Anterior vena cava (tissue), 1 donor: ENCODE measurements around a stretch of chr6.

GRCh38 chr6:74806242-74806741, 399.6 kb downstream of the COL12A1 start:
- PRO-cap = no peak

DNA sequence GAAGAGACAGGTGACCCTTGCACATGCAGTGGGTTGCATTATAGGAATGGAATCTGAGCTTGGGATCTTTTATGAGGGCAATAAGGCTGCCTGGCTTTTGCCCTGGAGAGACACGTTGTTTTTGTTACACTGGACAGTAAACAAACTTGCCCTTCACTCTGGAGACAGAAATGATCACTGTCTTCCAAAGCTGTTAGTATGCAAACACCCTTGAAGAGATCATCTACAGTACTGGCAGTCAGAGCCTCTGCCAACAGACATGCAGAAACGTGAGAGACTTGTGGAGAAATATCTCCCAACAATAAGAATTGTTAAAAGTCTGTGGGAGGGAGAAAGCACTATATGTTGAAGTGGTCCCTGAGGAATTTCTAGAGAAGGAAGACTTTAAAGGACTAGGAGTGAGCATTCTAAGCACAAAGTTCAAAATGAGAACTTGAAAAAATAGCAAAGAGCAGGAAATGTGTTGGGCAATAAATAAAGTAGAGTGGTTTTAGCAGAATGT, 6.2 kb upstream of the COL12A1 start:
- PRO-cap = no peak

GRCh38 chr6:75275134-75275419, 9.5 kb downstream of the TMEM30A start:
- PRO-cap = unidirectional peak, minus-strand start at chr6:75275196

DNA sequence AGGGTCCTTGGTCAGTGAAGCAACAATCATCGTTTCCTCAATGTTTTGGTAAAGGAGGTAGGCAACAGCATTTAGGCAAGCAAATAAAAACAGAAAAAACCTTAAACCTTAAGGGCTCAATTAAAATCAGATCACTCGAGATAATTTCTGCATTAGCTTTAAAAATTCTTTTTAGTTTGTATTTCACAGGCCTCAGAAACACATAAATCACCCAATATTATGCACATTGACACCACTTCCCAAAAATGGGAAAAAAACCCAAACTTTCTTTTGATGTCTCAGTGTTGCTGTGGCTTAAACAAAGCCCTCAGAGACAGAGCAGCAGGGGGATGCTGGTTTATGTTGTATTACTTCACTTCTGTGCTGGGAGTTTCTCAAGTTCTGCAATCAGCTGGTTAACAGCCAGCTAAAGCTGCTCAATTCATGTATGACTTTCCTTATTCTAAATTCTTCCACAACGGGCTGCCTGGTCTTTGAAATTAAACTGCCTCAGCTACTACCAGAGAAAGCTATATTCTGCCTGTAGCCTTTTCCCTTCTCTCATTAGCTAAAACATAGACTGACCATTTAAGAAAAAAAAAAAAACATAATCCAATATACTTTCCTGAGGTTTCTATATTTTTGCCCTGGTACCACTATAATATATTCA, 5.6 kb downstream of the FILIP1 start:
- PRO-cap = no peak

DNA sequence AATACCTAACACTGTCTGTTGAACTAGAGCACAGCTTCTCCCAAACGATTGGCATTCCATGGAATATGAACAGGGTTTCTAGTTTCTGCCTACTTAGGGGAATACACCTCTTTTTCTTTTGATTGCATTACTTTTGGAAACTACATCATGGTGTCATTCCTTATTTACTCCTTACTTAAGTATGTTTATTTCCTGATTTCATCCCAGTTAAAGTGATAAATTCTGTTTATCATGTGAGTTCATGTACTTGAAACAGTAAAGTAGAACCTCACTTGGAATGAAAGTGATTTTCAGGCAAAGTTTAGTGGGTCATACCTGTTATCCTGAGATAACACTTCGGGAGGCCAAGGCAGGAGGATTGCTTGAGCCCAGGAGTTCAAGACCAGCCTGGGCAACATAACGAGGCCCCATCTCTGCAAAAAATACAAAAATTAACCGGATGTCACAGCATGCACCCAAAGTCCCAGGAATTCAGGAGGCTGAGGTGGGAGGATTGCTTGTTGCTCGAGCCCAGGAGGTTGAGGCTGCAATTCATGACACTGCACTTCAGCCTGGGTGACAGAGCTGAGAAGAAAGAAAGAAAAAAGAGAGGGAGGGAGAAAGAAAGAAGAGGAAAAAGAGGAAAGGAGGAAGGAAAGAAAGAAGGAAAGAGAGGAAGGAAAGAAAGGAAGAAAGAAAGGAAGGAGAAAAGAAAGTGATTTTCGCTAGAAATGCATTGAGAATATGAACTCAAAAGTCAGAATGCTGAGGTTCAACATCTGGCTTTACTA, 6.4 kb downstream of the SENP6 start:
- PRO-cap = no peak

DNA sequence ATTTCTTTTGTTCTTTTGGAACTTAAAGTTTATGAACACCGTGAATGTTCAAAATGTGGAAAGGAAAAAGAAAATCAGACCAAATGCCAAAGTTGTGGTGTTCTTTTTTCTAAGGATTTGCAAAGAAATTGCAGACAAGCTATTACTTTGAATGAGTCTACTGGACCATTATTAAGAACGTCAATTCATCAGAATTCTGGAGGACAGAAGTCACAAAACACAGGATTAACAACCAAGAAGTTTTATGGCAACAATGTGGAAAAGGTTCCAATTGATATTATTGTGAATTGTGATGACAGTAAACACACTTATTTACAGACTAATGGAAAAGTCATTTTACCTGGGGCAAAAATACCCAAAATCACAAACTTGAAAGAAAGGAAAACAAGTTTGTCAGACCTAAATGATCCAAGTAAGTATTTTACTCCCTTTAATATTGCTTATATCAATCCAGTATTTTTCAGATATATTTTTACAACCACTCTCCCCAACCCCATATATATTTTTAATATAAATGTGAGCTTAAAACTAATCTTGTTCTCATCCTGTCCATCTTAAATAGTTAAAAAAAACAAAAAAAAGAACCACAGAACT, 61.5 kb downstream of the SENP6 start:
- PRO-cap = no peak

GRCh38 chr6:75886731-75887074, 137.7 kb downstream of the MYO6 start:
- PRO-cap = no peak

- PRO-cap = no peak
Observed at GRCh38 chr6:77073020-77073304, 390.3 kb downstream of the HTR1B start.

DNA sequence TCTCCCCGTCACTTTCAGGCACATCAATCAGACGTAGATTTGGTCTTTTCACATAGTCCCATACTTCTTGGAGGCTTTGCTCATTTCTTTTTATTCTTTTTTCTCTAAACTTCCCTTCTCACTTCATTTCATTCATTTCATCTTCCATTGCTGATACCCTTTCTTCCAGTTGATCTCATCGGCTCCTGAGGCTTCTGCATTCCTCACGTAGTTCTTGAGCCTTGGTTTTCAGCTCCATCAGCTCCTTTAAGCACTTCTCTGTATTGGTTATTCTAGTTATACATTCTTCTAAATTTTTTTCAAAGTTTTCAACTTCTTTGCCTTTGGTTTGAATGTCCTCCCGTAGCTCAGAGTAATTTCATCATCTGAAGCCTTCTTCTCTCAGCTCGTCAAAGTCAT, 376.2 kb downstream of the HTR1B start:
- PRO-cap = no peak

GRCh38 chr6:77834437-77834869, 181.6 kb downstream of the MEI4 start:
- PRO-cap = no peak

GRCh38 chr6:78957795-78958998, 90.8 kb downstream of the IRAK1BP1 start:
- PRO-cap = no peak

GRCh38 chr6:78966569-78966993, 99.2 kb downstream of the IRAK1BP1 start:
- PRO-cap = no peak

GRCh38 chr6:79041254-79041919, 36.7 kb downstream of the PHIP start:
- PRO-cap = no peak

- PRO-cap = no peak
Observed at GRCh38 chr6:79046169-79046646, 31.8 kb downstream of the PHIP start.

- PRO-cap = no peak
Observed at GRCh38 chr6:79538350-79539016, 1.3 kb upstream of the LCA5 start.

- PRO-cap = no peak
Observed at GRCh38 chr6:79559574-79560380, 22.5 kb upstream of the LCA5 start.

DNA sequence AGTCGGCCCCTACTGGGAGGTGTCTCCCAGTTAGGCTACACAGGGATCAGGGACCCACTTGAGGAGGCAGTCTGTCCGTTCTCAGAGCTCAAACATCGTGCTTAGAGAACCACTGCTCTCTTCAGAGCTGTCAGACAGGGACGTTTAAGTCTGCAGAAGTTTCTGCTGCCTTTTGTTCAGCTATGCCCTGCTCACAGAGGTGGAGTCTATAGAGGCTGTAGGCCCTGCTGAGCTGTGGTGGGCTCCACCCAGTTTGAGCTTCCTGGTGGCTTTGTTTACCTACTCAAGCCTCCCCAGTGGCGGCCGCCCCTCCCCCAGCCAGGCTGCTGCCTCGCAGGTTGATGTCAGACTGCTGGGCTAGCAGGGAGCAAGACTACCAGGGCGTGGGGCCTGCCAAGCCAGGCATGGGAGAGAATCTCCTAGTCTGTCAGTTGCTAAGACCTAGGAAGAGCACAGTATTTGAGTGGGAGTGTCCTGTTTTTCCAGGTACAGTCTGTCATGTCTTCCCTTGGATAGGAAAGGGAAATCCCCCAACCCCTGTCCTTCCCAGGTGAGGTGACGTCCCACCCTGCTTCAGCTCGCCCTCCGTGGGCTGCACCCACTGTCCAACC, 32.6 kb downstream of the SH3BGRL2 start:
- PRO-cap = no peak

- PRO-cap = no peak
Observed at GRCh38 chr6:80438660-80439212, 332.3 kb downstream of the BCKDHB start.

DNA sequence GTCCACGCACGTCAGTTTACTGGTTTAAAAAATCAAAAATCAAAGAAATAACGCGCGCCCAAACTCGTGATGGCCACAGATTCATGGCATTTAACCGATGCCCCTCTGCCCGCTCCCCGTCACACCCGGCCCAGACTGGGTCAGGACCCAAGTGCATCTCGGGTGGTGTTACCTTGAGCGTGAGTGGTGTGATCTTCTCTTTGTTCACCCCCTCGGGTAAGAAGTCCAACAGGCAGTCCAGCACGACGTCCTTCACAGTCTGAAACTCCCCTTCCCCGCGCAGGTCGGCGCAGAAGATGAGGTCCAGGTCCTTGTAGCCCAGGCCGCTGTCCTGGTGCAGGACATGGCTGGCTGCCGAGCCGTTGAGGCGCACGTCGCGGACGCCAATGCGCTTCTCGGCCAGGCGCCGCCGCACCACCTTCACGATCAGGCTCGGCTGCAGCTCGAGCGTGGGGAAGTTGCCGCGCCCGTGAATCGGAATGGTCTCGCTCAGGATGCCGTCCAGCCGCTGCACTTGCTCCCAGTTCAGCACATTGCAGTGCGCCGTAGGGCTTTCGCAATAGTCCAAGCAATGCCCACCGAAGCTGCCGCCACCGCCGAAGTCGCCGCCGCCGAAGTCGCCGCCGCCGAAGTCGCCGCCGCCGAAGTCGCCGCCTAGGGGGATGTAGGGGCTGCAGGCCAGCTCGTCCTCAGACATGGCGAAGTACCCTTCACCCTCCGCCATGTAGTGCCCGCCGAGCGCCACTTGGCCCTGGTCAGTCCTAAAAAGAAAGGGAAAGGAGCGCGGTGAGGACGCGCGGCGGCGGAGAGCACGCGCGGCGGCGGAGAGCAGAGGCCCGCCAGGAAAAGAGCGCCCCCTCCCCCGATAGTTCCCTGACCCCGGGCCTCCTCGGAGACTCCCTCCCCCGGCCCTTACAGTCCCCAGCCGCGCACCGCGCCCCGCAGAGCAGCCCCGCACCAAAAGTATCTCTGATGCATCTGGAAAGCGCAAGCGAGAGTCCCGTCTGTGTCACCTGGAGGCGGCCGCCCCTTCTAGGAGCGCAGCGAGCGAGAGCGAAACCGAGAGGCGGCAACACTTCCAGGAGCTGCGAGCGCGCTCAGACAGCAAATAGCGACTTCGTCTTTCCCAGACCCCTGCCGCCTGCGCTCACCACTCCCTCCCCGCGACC, 679 bp downstream of the TENT5A start:
- PRO-cap = bidirectional peak, plus-strand start at position 423 of the sequence, minus-strand start at position 388 of the sequence; bidirectional peak, plus-strand start at position 764 of the sequence, minus-strand start at position 823 of the sequence

- PRO-cap = no peak
Observed at GRCh38 chr6:81788679-81788997, 36.2 kb upstream of the TENT5A start.